Endodermal cell (in vitro differentiated cells): ENCODE results near the genes CCL22, CIAPIN1, ADGRG5, KIFC3 and CNGB1.

- PRO-cap = no peak
These were observed 43.9 kb downstream of the PSME3IP1 start for GRCh38 chr16:57141794-57142488.

DNA sequence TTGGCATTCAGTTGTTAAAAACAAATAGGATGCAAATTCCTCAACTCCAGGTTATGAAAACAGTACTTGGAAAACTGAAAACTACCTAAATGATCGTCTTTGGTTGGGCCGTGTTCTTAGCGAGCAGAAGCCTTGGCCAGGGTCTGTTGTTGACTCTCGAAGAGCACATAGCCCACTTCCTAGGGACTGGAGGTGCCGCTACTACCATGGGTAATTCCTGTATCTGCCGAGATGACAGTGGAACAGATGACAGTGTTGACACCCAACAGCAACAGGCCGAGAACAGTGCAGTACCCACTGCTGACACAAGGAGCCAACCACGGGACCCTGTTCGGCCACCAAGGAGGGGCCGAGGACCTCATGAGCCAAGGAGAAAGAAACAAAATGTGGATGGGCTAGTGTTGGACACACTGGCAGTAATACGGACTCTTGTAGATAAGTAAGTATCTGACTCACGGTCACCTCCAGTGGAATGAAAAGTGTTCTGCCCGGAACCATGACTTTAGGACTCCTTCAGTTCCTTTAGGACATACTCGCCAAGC, 18.5 kb downstream of the RSPRY1 start:
- PRO-cap = no peak

DNA sequence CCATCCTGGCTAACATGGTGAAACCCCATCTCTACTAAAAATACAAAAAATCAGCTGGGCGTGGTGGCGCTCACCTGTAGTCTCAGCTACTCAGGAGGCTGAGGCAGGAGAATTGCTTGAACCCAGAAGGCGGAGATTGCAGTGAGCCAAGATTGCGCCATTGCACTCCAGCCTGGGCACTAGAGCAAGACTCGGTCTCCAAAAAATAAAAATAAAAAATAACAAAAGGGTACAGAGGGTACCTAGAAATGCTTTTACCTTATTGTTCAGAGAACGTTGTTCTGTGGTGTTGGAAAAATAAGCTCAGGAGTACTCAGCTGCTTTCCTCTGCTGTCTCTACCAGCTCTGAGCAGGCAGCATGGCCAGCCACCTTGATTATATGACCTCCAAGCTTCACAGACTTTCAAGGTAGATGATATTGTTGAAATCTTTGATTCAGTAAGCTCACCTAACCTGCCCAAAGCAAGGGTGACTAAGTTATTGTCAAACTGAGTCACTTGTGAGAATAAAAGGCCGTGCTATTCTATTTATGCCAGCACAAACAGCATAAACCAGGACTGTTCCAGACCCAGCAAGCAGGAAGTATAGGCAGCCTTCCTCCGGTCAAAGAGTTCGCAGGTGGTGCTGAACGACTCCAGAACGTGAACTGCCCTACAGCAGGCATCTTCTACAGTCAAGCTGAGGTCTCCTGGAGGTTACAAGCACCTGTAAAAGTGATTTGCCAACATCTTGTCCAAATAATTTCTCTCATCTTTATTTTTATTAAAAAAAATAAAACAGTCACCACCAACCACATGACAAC, 10.5 kb downstream of the ARL2BP start:
- PRO-cap = no peak

- PRO-cap = bidirectional peak, plus-strand start at chr16:57299946, minus-strand start at chr16:57299814
These were observed 15.2 kb upstream of the PLLP start for GRCh38 chr16:57299452-57300309.

- PRO-cap = no peak
These were observed at the start of gene CCL22 for GRCh38 chr16:57358610-57359047. Gene CCL22, plus strand, starts transcription at chr16:57358783.

DNA sequence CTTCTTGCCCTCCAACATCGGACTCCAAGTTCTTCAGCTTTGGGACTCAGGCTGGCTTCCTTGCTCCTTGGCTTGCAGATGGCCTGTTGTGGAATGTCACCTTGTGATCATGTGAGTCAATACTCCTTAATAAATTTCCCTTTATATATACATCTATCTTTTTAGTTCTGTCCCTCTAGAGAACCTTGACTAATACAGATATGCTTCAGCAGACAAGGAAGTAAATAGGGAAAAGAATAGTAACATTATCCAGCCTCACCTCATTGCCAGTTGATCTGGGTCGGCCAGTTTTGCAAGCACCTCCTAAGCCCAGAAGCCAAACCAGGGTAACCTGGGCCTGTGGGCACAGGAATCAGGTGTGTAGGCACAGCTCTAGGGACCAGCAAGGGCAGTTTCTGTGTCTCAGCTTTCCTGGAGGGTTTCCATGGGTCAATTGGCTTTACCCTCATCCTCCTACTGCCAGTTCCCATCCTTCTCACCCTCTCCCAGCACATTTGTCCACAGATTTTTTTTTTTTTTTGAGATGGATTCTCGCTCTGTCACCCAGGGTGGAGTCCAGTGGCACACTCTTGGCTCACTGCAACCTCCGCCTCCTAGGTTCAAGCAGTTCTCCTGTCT, 11.8 kb upstream of the CCL17 start:
- PRO-cap = no peak

- PRO-cap = bidirectional peak, plus-strand start at chr16:57417299, minus-strand start at chr16:57417162
These were observed 12.4 kb downstream of the CCL17 start for GRCh38 chr16:57416918-57417445.

GRCh38 chr16:57446425-57447614, at the start of gene CIAPIN1:
Gene CIAPIN1, minus strand, starts transcription at chr16:57447385.
- PRO-cap = unidirectional peak, plus-strand start at chr16:57446973; bidirectional peak, plus-strand start at chr16:57447074, minus-strand start at chr16:57447115; bidirectional peak, plus-strand start at chr16:57447482, minus-strand start at chr16:57447359

- PRO-cap = no peak
These were observed 18.1 kb downstream of the CCDC102A start for GRCh38 chr16:57517986-57518920.

DNA sequence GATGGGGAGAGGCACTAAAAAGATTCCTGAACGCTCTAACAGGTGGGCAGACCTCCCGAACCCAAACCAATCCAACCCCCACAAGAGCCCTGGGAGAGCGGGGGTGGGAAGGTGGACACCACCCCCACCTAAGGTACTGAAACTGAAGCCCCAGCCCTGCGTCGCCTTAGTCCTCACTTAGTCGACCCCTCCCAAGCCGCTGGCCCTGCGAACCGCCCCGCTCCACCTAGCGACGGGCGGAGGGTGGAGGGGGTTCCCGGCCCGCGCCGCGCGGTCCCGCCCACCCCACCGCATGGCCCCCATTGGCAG, 639 bp downstream of the CCDC102A start:
- PRO-cap = bidirectional peak, plus-strand start outside the sequence, minus-strand start at position 228 of the sequence

- PRO-cap = no peak
These were observed at the start of gene ADGRG5 for GRCh38 chr16:57542146-57542858. Gene ADGRG5, plus strand, starts transcription at chr16:57542643.

DNA sequence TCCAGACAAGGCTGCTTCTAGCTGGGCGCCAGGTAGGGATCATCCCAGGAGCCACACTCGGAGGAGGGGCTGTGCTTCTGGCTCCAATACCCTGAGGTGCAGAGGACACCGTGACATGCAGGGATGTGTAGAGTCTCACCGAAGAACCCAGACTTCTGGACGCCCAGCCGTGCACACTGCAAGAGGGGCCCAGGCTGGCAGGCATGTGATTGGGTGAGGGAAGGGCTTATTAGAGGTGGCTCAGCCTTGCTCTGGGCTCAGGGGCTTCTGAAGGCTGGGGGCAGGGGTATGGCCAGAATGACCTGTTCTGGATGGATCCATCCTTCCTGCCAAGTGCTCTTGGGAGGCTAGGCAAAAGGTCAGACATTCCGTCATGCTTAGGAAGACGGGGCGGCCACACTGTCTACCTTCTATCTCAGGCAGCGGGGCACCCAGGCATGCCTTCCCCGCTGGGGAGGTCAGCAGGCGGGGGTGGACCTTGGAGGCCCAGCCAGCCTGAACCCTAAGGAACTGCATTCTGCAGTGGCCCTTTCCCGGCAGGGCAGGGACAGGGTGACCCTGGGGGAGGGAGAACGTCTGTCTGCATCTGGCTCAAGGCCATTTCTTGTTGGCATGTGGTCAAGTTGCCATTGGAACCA, 5.9 kb upstream of the ADGRG1 start:
- PRO-cap = no peak

GRCh38 chr16:57701680-57702486, 7.3 kb downstream of the DRC7 start:
- PRO-cap = no peak

DNA sequence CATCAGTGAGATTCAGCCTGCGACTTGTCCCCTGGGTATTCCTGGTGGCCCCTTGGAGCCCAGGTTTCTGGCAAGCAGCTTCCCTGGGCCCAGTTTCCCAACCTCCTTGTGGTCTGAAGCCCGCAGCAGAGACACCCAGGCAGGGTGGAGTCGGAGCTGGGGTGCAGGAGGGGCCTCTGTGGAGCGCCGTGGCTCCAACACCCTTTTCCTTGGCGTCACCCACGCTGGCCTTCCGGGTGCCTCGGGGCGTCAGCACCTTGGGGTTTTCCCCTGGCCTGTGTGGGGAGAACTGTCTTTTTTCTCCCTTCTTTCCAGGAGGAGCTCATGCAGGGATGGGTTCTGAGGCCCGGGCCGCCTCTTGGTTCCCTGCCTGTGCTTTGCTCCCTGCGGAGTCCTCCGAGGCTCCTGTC, 4.7 kb downstream of the KATNB1 start:
- PRO-cap = no peak

- PRO-cap = no peak
These were observed 28.6 kb downstream of the KATNB1 start for GRCh38 chr16:57764070-57764723.

- PRO-cap = no peak
These were observed at the start of gene KIFC3 for GRCh38 chr16:57802226-57802887. Gene KIFC3, minus strand, starts transcription at chr16:57802491.

- PRO-cap = no peak
These were observed 54.8 kb downstream of the CNGB1 start for GRCh38 chr16:57916101-57916565.

DNA sequence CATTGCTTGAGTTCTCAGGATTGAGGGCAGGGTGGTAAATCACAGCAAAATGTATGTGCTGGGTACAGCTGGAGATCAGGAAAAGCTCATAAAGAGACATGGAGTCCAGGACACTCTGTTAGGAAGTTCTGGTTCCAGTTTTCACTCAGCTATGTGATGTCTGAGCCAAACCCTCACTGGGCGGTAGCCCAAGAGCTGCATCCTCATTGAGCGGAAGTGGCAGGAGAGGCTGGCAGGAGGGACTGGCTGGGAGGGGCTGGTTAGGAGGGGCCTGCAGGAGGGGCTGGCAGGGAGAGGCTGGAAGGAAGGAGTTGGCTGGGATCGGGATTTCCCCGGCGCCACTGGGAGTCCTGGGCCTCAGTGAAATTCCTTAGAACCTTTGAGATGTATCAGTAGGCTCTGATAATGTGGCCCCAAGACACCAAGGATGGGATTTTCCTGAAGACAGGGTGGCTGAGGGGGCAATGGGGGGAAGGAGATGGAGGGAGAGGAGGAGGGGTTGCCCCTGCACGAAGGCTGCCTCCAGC, 32.0 kb downstream of the CNGB1 start:
- PRO-cap = no peak

DNA sequence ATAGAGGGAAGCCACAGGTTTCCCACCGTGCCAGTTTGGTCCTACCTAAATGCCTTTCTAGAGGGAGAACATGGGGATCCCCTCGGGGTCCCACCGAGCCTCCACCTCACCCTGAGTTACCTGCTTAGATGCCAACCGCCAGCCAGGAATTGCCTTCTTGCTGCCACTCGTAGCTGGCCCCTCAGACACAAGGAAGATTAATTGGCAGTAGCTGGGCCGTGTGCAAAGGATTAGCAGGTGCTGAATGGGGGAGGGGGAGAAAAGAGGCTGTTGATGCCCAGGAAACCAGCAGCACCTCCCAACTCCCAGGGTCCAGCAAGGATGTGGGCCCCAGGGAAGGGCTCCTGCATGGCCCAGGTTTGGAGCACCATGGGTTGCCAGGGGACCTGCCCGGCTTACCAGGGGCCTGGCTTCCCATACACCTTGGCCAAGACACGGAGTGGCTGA, at the start of gene CNGB1:
CNGB1 (minus strand) TSS at position 189 of the 447 bp plus-strand sequence.
- PRO-cap = no peak

DNA sequence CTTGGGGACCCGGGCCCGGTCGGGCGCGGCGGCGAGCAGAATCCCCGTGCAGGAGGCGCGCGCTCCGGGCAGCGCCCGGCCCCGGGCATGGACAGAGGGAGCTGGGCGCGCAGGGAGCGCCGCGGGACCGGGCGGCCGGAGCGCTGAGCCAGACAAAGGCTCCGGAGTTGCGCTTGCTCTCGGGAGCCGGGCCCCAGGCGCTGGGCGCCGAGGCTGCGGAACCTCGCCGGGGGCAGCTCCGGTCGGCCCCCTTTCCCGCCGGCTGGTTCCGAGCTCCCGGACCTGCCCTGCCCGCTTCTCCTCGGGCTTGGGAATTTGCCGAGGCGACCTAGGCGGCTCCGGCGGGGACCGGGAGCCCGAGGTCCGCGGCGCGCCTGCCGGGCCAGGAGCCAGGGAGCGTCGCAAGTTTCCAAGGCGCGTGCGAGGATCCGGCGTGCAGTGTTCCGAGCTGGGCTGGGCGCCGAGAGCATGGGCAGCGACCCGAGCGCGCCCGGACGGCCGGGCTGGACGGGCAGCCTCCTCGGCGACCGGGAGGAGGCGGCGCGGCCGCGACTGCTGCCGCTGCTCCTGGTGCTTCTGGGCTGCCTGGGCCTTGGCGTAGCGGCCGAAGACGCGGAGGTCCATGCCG, 443 bp downstream of the MMP15 start:
- PRO-cap = no peak